Placental pericyte (primary cell): ENCODE data around the genes DEF6 and PXT1.

GRCh38 chr6:35018825-35020021 lies 121.9 kb downstream of the TCP11 start:
- CAGE, long polyA plus RNA = no peak

- CAGE, long polyA plus RNA = no peak
Measured at GRCh38 chr6:35147999-35148733, 7.0 kb upstream of the TCP11 start.

- CAGE, long polyA plus RNA = no peak
Measured at GRCh38 chr6:35181302-35182178, 32.2 kb upstream of the SCUBE3 start.

- CAGE, long polyA plus RNA = no peak
Measured at GRCh38 chr6:35240808-35241470, 18.6 kb upstream of the ZNF76 start.

DNA sequence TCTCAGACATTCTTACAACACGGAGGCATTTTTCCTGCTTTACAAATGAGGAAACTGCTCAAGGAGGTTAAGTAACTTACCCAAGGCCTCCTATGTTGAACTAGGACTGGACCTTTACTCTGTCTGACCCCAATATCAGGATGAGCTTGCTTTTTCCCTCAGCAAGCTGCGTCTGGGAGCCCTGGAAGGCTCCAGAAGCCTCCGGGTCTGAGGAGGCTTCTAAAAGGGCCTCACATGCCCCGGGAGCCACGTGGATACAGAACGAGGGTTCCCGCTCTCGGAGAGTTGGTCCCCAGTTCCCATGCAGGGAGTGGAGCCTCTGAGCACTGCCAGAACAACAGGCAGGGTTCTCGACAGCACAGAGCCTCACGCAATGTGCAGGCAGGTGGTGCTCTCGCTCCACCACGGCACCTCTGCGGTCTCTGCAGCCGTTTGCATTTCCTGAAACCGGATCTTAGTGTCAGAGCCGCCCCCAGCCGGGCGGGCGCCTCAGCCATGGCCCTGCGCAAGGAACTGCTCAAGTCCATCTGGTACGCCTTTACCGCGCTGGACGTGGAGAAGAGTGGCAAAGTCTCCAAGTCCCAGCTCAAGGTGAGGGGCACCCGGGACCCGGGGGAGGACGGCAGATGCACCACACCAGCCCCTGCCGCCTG lies at the start of gene DEF6:
DEF6 (plus strand) TSS at position 457 of the 653 bp plus-strand sequence.
- CAGE, long polyA plus RNA = no peak

DNA sequence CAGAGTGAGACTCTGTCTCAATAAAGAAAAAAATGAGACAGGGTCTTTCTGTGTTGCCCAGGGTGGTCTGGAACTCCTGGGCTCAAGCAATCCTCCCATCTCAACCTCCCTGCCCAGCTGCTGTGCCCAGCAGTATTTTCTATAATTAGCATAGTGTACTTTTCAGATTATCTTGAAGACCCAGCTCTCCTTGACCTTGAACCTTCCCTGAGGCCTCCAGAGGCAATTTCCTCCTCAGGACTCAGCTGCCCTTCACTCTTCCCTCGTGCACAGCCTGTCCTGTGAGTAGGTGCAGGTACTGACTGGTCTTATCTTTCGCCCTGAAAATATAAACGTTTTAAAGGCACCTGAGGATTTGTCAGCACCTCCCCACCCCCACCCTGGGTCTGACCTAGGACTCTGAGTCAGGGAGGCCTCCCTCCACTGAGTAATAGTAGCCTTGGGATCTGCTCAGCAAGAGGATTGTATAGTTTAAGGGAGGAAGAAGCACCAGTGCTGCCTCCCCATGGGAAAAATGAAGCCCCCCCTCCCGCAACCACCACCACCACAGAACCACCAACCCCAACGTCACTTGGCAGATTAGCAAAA lies 54.5 kb downstream of the PPARD start:
- CAGE, long polyA plus RNA = no peak

- CAGE, long polyA plus RNA = no peak
Measured at GRCh38 chr6:35479786-35480468, 11.7 kb downstream of the RPL10A start.

- CAGE, long polyA plus RNA = no peak
Measured at GRCh38 chr6:35583815-35584190, 71.1 kb upstream of the TULP1 start.

GRCh38 chr6:35654445-35655151 lies 34.1 kb downstream of the FKBP5 start:
- CAGE, long polyA plus RNA = no peak

- CAGE, long polyA plus RNA = no peak
Measured at GRCh38 chr6:35717939-35718381, 18.9 kb upstream of the ARMC12 start.

DNA sequence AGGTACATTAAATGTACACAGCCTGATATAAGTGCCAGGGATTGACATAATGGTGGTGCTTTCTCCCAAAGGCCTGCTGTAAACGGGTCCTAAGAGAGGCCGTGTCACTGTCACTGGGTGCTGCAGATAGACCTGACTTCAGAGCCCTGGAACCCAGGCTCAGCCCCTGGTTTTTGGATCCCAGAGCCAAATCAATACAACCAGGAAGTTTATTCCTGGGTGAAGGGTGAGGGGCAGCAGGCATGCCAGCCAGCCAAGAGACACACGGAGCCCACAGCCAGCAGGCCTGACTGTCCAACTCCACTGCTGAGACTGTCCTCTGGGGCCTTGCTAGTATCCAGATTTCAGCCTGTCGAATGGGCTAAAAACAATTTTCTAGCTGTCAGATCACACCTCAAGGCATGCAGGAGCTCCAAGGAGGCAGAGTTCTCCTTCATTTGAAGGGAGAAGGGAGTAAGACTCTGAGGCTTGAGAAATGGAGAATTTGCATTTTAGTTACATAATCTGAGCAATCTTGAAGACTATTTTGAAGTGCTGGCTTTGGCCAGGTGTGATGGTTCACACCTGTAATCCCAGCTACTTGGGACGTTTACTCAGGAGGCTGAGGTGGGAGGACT lies 12.7 kb upstream of the ARMC12 start:
- CAGE, long polyA plus RNA = no peak

- CAGE, long polyA plus RNA = no peak
Measured at GRCh38 chr6:35727943-35728854, 8.6 kb upstream of the ARMC12 start.

GRCh38 chr6:35731419-35731880 lies 5.4 kb upstream of the ARMC12 start:
- CAGE, long polyA plus RNA = no peak

DNA sequence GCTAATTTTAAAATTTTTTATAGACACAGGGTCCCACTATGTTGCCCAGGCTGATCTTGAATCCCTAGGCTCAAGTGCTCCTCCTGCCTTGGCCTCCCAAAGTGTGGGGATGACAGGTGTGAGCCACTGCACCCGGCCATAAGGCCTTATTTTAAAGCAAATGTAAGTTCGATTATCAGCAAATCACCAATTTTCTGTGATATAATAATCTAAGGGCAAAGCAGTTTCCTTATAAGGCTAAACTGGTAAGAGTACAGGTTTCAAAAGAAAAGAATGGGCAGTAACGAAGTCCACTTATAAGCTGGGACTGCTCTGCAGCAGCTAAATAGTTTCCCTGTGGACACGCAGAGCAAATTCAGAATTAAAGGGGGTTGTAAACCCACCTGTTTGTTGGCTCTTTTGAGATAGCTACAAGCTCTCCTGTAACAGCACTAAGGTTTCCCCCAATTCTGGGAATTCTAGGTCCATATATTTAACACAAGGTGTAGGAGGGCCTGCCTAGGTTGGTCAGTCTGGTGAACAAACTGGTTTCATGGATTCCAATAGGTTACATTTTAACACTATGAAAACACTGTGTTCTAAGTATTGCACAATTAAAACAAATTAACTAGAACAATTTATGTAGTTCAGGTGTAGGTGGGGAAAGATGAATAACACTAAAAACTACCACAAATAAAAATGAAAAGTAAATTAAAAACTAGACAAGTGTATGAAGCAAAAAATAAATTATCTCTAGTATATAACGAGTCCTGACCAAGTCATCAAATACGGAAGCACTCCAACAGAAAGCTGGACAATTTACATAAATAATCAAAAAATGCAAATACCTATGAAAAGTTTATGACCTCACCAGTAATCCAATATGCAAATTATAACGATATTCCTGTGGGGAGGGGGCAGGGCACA lies 26.4 kb downstream of the LHFPL5 start:
- CAGE, long polyA plus RNA = no peak

DNA sequence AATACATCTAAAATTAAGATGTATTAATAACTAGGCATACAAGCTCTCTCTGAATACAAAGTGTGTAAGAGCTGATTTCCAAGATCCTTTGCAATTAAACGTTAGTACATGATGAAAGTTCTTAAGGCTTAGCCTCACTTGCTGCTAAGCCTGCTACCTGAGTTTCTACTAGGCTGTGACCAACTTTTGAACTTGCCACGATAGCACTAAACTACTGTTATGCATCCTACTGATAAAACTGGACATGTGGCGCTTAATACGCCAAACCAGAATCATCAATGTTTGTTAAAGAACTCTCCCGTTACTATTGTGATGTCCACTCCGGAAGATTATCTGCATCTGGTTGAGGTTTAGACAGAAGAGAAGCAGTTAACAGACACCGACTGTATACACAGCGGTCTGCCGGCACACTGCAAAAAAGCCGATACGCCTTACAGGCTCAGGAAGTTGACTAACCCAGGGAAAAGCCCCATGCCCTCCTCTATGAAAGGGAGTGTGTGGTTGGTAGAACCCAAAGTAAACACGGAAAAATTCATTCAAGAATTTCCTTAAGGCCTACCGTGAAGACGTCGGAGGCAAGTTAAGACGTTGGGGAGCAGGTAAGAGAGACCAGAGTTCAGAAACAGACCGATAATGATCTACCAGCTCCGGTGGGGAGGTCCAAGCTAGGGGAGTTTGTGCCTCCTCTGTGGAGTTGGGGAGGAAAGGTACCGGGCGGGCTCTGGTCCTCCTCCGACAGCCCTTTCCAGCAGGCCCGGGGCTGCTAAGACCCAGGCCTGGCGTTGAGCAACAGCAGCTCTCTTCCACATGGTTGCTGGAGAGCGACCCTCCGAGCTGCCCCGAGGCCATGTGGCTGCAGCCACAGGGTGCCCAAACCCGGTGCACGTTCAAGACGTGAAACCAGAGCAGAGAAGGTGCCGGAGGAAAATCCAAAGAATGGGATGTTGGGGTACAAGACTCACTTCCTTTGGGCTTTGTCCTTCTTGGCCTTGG lies 1.1 kb downstream of the SRPK1 start:
- CAGE, long polyA plus RNA = no peak

- CAGE, long polyA plus RNA = no peak
Measured at GRCh38 chr6:36102151-36102917, 28.0 kb upstream of the MAPK13 start.

- CAGE, long polyA plus RNA = no peak
Measured at GRCh38 chr6:36122793-36123348, 7.4 kb upstream of the MAPK13 start.

DNA sequence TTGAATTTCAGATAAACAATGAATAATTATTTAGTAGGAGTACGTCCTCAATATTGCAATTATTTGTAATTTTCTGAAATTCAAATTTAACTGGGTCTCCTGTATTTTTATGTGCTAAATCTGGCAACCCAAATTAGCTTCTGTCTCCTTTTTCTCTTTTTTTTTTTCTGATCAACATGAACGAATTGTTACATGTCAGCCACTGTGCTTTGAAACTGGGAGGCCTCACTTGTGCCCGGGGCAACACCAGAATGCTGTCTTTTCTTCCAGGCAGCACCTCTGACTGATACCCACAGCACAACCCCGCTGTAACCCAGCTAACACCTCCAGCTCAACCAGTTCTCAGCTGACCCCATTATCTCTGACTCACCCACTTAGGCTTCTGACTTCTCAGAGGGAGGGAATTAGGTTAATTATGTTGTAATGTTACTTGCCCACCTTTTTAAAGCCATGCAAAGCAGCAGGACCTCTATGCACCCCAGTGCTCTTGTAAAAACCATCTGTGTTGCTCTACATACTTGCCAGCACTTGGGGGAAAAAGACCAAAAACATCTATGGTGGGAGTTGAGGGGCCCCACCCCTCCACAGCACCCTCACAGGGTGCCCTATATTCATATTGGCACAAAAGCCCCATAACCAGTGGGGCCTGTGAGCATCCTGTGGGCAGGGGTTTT lies 22.5 kb downstream of the BNIP5 start:
- CAGE, long polyA plus RNA = no peak

- CAGE, long polyA plus RNA = no peak
Measured at GRCh38 chr6:36368920-36369430, 18.5 kb downstream of the ETV7 start.

DNA sequence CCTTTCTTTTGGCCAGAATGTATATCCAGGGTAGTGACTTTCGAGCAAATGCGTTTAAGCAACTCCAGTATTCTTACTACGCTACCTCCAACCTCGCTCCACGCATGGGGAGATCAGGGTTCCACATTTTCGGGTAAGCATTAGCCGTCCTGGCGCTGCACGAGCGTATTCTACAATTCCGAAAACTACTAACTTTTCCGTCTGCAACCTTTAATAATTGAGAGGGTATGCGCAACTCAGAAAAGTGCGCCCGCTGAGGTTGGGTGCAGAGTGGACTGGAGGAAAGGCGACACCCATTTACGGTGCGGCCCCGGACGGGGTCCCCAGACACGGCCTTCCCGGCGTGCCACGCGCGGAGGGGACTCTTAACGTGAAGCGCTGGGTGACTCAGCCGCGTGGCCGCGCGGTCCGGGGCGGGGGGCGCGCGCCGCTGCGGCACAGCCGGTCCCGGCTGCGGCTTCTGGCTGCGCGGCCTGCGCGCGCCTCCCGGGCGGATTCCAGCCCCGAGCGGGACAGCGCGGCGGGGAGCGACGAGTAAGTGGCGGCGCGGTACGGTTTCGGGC lies at the start of gene PXT1:
PXT1 (minus strand) TSS at position 277 of the 563 bp plus-strand sequence.
- CAGE, long polyA plus RNA = no peak